ENCODE measurements around the gene MIGA2.

GRCh38 chr9:128419120-128419769, 1.4 kb upstream of the CERCAM start:
- PRO-cap, 3 experiments: no peak in any of the 3 experiments
- RAMPAGE, long total RNA, 4 experiments: no peak in any of the 4 experiments
- RRBS: no CpG with 5 or more reads among the region's 19 CpGs

DNA sequence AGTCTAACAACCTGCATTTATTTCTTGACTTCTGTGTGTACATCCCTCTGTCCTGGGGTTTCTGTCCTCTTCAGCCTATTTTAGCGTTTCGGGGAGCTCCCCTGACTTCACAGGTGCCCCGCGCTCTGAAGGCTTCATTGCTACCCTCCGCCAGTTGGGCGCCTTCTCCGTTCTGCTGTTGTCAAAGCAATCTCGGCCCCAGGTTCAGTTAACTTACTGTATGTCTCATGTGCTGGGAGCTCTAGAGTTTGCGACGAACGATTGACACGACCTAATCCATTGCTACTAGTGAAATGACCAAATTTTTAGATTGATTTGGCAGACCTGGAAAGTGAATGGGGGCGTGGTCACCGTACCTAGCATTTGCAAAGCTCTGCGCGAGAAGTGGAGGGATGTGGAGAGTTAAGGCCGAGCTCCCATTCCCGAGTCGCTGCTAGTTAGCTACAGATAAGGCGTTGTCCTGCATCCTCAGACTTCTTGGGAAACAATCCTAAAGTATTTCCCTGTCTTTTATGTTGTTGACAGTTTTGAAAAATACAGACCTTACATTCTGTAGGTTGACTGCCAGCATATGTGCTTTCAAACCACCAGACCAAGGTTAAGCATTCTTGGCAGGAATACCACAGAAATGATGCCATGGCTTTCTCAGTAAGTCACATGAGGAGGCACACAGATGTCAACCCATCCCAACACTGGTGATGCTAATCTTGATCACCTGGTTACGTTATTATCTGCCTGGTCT, 654 bp downstream of the GLE1 start:
- PRO-cap, 3 experiments: peak in 1 of 3 experiments; most common minus-strand start position 177 of the sequence (in 1)
- RAMPAGE, long total RNA, 4 experiments: no peak in any of the 4 experiments
- RRBS: no CpG with 5 or more reads among the region's 21 CpGs

- PRO-cap, 3 experiments: no peak in any of the 3 experiments
- RAMPAGE, long total RNA, 4 experiments: no peak in any of the 4 experiments
- RRBS: no CpG with 5 or more reads among the region's 2 CpGs
These were observed 22.8 kb downstream of the SPTAN1 start for GRCh38 chr9:128575085-128575726.

- PRO-cap, 3 experiments: peak in 1 of 3 experiments; most common plus-strand start chr9:128690312 (in 1); most common minus-strand start chr9:128690220 (in 1)
- RAMPAGE, long total RNA, 4 experiments: no peak in any of the 4 experiments
- RRBS: no CpG with 5 or more reads among the region's 39 CpGs
These were observed 1.3 kb downstream of the SET start for GRCh38 chr9:128690153-128690815.

DNA sequence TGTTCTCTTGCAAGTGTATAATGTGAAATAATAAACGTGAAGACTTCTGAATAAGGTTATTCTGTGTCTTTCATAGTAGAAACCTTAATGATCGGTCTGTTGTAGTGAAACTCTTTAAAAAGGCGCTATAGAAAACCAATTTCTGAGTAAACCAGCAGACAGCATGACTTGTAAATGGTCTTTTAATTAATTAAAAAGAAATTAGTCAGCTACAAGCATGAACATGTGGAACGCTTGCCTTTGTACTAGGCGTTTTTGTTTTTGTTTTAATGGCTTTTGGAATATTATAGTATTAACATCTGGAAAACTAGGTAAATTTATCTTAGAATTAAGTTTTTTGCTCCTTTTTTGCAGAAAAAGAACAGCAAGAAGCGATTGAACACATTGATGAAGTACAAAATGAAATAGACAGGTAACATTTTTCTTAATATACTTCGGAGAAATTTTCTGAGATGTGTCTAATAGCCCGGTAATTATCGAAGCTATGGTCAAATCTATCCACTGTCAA, 1.8 kb downstream of the SET start:
- PRO-cap, 3 experiments: no peak in any of the 3 experiments
- RAMPAGE, long total RNA, 4 experiments: no peak in any of the 4 experiments
- RRBS: no CpG with 5 or more reads among the region's 9 CpGs

- PRO-cap, 3 experiments: no peak in any of the 3 experiments
- RAMPAGE, long total RNA, 4 experiments: no peak in any of the 4 experiments
- RRBS: no CpG with 5 or more reads among the region's 7 CpGs
These were observed 6.0 kb downstream of the SET start for GRCh38 chr9:128694741-128695712.

GRCh38 chr9:128702928-128703623, 773 bp downstream of the PKN3 start:
- PRO-cap, 3 experiments: peak in 1 of 3 experiments; most common plus-strand start chr9:128703521 (in 1); most common minus-strand start chr9:128703388 (in 1)
- RAMPAGE, long total RNA, 4 experiments: no peak in any of the 4 experiments
- RRBS: 8% methylated on average over 35 of the region's 60 CpGs

GRCh38 chr9:128809081-128809521, 9.2 kb upstream of the ENDOG start:
- PRO-cap, 3 experiments: peak in 1 of 3 experiments; most common plus-strand start chr9:128809324 (in 1)
- RAMPAGE, long total RNA, 4 experiments: no peak in any of the 4 experiments
- RRBS: no CpG with 5 or more reads among the region's 10 CpGs

DNA sequence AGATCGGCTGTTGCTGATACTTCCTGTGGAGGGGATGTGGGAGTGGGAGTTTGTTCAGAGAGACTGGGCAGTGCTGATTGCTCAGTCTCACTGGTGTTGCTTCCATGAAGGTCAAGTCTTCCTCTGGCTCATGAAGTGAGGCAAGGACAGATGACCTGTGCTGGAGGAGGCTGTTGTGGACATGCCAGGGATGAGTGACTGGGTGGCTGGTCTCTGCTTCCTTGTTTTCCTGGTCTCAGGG, 1.4 kb downstream of the LRRC8A start:
- PRO-cap, 3 experiments: peak in 1 of 3 experiments; most common minus-strand start position 125 of the sequence (in 1)
- RAMPAGE, long total RNA, 4 experiments: no peak in any of the 4 experiments
- RRBS: no CpG with 5 or more reads among the region's 1 CpG

GRCh38 chr9:128908291-128909176, 12.2 kb upstream of the PHYHD1 start:
- PRO-cap, 3 experiments: no peak in any of the 3 experiments
- RAMPAGE, long total RNA, 4 experiments: no peak in any of the 4 experiments
- RRBS: no CpG with 5 or more reads among the region's 47 CpGs

DNA sequence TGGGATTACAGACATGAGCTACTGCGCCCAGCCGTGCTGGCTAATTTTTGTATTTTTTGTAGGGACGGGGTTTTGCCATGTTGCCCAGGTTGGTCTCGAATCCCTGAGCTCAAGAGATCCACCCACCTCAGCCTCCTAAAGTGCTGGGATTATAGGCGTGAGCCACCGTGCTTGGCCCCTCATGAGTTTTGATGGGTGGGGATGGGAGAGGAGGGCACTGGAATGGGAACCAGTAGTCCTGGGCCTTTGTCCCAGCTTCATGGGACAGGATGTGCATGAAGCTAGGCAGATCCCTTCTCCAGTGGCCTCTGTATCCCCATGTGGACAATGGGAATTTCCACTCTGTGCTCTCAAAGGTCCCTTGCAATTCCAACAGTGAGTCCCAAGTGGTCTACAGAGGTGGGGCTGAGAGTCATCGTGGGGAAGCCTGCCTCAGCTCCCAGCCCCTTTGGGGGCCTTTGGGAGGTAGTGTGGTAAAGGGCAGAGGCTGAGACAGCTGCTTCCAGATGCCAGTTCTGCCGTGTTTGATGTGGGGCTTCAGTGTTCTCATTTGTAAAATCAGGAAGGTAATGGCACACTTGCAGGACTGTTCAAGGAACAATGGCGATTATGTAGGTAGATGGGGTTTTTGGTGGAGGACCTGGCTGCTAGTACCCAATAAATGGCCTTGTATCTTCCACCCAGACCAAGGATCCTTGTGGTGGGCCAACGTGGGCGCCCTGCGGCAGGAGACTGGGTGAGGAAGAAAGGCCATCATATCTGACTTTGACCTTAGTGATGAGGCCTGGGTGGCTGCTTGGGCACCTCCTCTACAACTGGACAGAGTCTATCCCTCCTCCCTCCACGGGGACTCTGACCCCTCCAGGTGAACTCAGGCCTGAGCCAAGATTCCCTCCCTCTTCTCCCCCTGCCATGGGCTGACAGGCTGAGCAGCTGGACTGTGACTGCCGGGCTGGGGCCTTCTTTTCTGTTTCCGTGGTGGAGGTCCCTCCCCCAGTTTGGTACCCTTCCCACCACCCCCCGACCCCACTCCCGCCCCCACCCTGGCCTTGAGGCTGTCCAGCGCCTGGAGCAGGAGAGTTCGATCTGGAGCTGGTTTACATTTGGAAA, 1.7 kb upstream of the PHYHD1 start:
- PRO-cap, 3 experiments: no peak in any of the 3 experiments
- RAMPAGE, long total RNA, 4 experiments: no peak in any of the 4 experiments
- RRBS: no CpG with 5 or more reads among the region's 19 CpGs

DNA sequence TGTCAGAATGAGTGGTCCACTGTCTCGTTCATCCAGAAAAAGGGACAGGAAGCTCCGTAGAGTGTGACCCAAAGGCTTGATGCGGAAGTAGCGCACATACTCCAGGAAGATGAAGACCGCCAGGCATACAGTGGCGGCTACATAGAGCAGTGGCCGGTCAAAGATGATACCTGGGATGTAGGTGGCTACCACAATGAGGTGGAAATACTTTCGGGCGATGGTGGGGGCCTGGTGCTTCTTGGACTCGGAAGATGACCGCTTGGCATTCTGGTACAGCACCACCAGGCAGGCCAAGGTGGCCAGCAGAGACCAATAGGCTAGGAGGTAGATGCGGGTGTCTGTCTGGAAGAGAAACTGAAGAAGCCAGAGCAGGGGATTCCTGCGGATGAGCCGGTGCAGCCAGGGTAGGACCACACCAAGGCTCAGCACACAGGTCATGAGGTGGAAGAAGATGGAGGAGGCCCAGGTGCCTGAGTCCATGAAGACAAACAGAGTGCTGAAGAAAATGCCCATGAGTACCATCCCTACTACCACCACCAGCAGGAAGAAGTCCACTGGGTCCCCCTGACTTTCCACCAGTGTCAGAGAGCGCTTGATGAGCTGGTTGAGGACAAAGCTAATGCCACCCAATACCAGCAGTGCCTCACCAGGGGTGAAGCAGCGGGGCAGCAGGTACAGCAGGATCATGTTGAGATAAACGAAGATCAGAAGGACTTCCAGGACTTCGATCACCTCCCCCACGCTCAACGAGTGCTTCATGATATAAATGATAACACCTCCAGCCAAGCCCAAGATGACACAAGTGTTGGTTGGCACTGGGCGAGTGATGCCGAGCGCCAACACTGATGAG, 1.1 kb downstream of the DOLK start:
- PRO-cap, 3 experiments: no peak in any of the 3 experiments
- RAMPAGE, long total RNA, 4 experiments: no peak in any of the 4 experiments
- RRBS: no CpG with 5 or more reads among the region's 23 CpGs

DNA sequence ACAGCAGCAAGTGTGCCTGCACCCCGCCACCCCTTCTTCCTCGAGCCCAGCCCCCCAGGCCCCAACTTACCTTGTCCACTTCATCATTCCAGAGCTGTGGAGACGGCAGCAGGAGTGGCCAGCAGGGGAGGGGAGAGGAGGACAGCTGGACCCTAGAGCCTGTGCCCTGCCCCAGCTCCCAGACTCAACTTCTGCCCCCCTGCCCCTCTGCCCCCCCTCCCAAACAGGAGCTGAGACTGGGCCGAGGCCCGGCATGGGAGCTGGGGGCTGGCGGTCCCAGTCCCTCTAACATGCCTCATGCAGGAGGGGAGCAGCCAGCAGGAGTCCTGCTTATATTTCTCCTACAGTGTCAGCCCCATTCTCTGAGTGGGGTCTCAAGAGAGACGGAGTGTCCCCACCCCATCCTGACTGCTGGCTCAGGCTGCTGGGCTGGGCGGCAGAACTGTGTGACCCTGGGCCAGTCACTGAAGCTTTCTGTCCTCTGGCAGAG, 17.5 kb downstream of the SH3GLB2 start:
- PRO-cap, 3 experiments: no peak in any of the 3 experiments
- RAMPAGE, long total RNA, 4 experiments: no peak in any of the 4 experiments
- RRBS: no CpG with 5 or more reads among the region's 8 CpGs

DNA sequence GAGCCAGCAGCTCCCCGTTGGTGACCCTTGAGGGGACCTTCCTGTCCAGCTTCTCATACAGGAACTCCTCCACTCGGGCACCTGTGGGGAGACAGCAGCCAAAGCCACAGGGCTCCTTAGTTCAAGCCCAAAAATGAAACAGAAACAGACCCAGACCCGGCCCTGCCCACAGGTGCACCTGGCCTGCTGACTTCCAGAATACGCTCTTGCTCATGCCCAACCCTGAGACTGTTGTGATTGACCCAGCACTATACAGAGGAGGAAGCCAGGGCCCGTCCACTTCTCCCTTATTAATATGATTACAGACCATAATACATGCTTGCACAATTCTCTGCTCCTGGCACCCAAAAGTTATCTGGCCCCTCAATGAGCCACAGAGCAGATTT, 7.0 kb downstream of the SH3GLB2 start:
- PRO-cap, 3 experiments: peak in 1 of 3 experiments; most common plus-strand start position 245 of the sequence (in 1); most common minus-strand start position 230 of the sequence (in 1)
- RAMPAGE, long total RNA, 4 experiments: no peak in any of the 4 experiments
- RRBS: no CpG with 5 or more reads among the region's 5 CpGs

- PRO-cap, 3 experiments: no peak in any of the 3 experiments
- RAMPAGE, long total RNA, 4 experiments: no peak in any of the 4 experiments
- RRBS: no CpG with 5 or more reads among the region's 9 CpGs
These were observed 4.5 kb downstream of the SH3GLB2 start for GRCh38 chr9:129023555-129024165.

DNA sequence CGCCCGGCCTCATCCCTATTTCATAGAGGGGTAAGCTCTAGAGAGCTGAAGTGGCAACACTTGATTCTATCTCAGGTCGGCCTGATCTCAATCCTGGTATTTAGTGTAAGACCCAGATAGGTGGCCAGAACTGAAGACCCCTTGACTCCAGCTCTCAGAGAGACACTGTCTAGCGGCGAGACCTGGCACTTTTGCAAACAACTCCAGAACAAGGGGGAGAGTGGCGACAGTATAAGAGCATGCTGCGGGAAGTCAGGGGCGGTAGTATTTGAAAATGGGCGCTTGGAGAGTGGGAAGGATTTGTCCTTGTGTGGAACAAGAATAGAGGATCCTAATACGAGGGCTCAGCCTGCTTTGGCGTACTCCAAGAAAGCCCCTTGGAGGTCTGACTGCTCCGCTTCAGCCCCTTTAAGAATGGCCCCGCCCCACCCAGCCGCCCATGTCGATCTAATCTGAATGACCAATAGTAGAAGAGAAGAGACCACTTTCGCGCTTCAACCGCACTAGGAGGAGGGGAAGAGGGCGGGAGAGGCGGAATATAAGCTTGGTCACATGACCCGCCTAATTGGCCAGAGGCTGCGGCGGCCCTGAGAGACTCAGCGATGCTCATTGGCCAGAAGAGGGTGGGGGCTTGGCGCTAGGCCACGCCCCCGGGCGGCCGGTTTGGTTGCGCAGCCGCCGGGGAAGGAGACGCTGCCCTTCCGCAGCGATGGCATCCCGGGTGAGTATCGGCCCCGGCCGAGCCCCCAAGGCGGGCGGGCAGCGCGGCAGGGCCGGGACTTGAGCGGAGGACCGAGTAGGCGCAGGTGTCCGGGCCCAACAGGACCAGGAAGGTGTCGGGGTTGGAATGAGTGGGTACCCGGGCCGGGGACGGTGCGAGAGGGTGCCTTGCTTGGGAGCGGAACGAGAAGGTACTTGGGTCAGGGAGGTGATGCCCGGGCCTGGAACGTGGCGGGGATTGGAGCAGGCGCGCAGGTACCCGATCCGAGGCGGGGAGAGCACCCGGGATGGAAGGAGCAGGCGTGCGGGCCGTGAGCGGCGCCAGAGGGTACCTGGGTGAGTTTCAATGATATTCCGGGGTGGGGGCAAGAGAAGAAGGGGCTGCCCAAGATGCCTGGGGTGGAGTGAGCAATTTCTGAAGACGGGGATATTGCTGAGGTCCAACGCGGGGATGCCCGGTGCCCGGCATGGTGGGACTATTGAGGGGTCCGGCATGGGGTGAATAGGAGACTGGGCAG, at the start of gene MIGA2:
TSS of gene MIGA2 (plus strand) at position 666 of the 1,238 bp plus-strand sequence.
- PRO-cap, 3 experiments: peak in 3 of 3 experiments; most common plus-strand start position 690 of the sequence (in 3); most common minus-strand start position 379 of the sequence (in 2)
- RAMPAGE, long total RNA, 4 experiments: start-site peak on the plus strand in 4 of 4 experiments, centred at positions 683 to 694 of the sequence, 31 to 96 reads per replicate
- RRBS: under 1% methylated on average over 40 of the region's 76 CpGs

- PRO-cap, 3 experiments: peak in 2 of 3 experiments; most common plus-strand start chr9:129037937 (in 1); most common minus-strand start chr9:129037828 (in 1)
- RAMPAGE, long total RNA, 4 experiments: no peak in any of the 4 experiments
- RRBS: 53% methylated on average over 2 of the region's 18 CpGs
These were observed 1.4 kb downstream of the MIGA2 start for GRCh38 chr9:129037508-129038506.

- PRO-cap, 3 experiments: no peak in any of the 3 experiments
- RAMPAGE, long total RNA, 4 experiments: no peak in any of the 4 experiments
- RRBS: no CpG with 5 or more reads among the region's 18 CpGs
These were observed 5.0 kb upstream of the DOLPP1 start for GRCh38 chr9:129075722-129076537.

DNA sequence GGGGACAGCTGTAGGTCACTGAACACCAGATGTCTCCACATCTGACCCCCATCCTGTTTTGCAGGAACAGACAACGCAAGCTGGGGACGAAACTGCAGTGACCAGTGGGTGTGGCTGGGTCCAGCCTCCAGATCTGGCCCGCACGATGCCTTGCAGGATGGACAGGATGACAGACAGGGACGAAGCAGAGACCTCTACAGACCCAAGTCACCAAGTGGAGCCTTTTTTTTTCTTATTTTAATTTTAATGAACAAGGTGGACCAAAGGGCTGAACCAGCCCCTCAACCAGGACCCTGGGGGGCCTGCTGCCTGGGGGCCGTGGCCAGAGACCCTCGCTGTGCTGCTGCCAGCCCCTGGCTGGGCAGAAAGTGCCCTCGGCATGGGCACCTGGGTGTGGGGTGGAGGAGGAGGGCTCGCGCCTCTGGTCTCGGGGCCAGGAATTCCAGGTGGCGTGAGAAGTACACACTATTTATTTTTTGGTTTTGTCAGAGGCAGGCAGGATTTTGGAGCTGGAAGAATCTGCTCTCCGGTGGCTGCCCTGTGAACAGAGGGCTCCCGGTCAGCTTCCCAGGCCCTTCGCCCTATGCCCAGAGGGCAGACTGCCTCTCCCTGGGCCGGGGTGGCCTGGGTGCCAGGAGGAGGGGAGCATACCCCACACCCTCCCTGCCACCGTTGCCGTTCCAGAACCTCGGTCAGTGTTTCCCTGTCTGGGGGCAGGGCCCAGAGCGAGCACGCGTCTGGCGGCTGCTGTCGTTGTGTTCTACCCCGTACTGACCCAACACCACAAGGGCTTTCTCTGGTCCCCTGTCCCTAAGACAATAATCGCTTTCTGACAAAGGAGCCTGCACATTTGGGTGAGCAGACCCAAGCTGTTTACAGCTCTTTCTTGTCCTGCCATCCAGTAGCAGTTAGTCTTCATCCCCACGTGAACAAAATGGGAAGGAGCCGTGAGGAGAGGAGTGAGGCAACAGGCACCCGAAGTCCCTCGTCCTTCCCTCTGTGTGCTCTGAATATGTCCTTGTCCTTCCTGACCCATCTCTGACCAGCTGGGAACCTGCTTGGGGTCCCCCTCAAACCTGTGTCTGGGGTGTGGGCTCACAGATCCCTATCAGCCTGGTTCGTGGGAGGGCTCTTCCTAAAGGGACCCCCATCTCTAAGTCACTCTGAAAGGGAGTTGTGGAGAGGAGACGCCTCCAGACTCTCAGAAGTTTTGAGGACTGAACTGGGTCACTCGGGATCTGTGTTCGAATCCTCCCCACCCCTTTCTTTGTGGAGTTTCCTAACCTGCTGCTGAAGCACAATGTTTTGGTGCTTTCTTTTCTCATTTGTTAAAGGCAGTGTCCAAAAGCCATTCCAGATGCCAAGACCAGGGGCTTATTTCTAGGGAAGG, 8.5 kb downstream of the DOLPP1 start:
- PRO-cap, 3 experiments: no peak in any of the 3 experiments
- RAMPAGE, long total RNA, 4 experiments: no peak in any of the 4 experiments
- RRBS: 90% methylated on average over 3 of the region's 34 CpGs

DNA sequence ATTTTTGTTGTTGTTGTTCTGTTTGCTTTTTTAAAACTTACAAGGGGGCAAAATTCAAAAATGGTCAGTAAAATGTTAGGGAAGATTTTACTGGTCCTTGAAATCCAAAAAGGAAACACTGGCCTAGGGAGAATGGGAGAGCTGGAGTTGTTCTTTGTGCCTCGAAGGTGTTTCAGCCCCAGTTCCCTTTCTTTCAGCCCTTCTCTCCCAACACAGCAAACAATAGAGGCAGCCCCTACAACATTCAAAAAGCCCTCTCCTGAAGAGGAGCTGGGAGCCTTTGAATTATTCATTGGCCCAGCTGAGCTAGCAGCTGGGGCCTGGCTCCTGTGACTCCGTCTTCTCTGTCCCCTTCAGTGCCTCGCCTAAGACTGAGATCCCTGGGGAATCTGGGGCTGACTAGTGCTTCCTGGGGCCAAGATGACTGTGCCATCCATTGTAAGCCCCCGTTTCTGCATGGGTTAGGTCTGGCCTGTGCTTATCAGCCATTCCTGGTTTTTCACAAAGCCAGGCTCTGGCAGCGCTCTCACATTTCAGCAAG, 15.4 kb downstream of the PTPA start:
- PRO-cap, 3 experiments: no peak in any of the 3 experiments
- RAMPAGE, long total RNA, 4 experiments: no peak in any of the 4 experiments
- RRBS: no CpG with 5 or more reads among the region's 5 CpGs